Fallopian tube (tissue), 1 donor: ENCODE measurements around a stretch of chr1.

- PRO-cap = no peak
These were observed 13.3 kb downstream of the GREM2 start for GRCh38 chr1:240598635-240599016.

DNA sequence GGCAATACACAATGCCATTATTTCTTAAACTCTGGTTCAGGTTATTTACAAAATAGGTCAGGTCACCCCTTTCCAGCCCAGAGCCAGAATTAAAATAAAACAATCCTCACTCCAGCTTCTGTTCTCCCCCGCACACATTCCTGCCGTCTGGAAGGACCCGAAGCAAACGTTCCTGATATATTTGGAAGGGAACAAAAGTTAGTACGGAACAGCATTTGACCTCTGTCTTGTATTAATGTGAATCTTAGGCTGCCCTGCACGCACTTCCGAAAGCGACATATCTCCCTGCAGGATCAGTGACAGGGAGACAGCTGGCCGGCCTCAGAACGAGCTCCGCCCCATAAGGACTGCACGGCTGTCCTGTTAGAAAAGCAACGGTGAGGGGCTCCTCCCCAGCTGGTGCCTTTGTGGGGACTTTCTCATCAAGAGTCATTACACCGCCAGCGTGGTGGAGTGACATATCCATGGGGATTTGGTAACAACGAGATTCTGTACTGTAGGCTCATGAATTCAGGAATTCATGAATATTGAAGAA lies 7.9 kb upstream of the GREM2 start:
- PRO-cap = no peak

DNA sequence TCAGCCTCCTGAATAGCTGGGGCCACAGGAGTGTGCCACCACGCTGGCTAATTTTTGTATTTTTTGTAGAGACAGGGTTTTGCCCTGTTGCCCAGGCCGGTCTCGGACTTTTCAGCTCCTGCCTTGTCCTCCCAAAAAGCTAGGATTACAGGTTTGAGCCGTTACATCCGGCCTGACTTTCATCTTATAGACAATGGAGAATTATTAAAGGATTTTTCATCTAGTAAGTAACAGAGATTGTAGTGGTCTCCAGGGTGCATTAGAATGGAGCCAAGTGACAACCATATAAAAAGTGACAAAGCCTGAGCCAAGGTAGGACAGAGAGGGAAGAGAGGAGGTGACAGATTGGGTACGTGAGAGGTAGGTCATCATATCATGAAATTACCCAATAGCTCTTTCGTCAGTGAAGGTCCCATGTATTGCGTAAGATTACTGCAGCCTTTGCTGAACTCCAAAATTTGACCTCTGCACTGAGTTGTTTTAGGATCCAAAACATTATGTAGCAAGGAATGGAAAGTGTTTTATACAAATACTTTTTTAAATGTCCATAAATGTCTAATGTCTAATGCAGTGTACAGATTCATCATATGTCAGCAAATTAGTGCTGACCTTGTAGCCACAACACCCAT lies 37.7 kb upstream of the GREM2 start:
- PRO-cap = no peak

GRCh38 chr1:241423599-241424844 lies 67.0 kb upstream of the RGS7 start:
- PRO-cap = no peak

GRCh38 chr1:241531122-241531683 lies 975 bp upstream of the KMO start:
- PRO-cap = no peak

- PRO-cap = no peak
These were observed 42.6 kb downstream of the CHML start for GRCh38 chr1:241597371-241598148.

DNA sequence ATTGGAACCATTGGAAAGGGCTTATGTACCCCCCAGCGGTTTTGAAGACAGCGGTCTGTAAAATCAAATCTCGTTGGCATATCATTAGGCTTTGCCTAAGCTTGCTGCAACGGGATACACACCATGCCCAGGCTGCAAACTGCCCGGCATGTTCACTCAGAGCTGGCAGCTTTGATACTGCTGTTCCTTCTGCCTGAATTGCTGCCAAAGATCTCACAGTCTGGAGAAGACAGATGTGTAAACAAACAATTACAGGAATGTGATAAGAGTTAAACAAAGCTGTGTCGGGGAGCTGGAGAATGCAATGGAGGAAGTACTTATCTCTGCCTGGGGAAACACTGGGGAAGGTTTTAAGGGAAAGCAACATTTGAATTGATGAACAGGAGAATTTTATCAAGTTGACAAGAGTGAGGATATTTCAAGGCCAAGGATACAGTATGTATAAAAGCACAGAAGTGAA lies 30.1 kb downstream of the CHML start:
- PRO-cap = no peak

- PRO-cap = no peak
These were observed 16.8 kb downstream of the CHML start for GRCh38 chr1:241623368-241623831.

- PRO-cap = no peak
These were observed 52.0 kb upstream of the MAP1LC3C start for GRCh38 chr1:242050896-242051221.

- PRO-cap = no peak
These were observed 30.5 kb downstream of the SDCCAG8 start for GRCh38 chr1:243286386-243286767.

DNA sequence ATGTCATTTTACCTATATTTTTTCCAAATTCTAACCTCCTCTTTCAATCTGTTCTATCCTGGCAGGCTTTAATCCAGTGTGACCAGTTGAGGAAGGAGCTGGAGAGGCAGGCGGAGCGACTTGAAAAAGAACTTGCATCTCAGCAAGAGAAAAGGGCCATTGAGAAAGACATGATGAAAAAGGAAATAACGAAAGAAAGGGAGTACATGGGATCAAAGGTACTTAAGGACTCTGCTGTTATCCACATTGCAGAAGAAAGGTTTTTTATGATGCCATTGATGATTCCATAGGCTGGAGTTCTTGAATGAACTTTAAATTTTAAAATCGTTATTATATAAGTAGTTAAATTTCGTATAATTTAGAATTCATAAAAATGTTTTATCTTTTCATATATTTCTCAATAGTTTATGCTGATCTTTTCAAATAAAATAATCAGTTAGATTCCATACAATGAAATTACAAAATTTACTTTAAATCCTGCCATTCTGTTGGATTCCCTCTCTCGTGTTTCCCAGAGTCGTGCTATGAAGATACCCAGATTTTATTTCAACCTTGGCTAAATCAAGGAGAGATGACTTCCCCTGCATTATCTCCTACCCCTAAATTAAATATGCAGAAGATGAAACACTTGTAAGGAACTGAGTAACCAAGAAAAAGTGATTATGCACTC lies 74.8 kb downstream of the SDCCAG8 start:
- PRO-cap = no peak

GRCh38 chr1:243367002-243367752 lies 111.3 kb downstream of the SDCCAG8 start:
- PRO-cap = no peak

- PRO-cap = no peak
These were observed 141.9 kb downstream of the SDCCAG8 start for GRCh38 chr1:243397358-243398613.

DNA sequence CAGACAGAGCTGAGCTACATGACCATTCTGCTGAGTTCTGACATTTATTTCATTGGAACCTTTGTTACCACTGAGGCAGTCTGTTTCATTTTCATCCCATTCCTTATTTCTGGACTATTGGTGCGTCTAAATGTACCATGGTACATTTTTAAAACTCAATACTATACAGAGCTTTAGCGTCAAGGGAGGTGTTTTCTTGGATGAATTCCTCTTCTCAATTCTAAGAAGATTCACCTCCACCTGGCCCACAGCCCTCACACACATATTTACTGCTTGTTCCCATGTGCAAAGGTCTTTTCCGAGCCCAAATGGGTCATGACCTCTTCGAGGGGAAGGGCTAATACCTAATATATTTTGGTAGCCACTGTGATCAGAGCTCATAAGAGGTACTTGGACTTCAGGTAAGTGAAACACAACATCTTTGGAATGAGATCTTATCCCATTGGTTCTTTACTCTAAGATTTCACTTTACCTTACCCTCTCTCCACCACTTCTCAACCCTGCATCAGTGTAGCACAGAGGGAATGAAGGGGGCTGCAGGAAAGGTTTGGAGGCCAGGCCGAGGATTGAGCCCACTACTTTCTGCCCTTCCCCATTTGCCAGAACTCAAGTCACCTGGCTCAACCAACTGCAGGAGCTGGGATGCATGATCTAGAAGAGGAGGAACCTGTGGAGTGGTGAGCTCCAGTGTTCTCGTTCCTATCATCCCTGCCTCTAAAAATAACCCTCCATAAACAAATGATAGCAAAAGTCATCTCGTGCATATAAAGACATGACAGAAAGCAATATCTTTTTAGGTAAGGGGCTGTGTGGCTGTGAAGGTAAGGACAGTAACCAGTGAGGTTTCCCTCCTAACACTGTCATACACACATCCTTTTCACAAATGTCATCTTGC lies 206.0 kb downstream of the SDCCAG8 start:
- PRO-cap = no peak

DNA sequence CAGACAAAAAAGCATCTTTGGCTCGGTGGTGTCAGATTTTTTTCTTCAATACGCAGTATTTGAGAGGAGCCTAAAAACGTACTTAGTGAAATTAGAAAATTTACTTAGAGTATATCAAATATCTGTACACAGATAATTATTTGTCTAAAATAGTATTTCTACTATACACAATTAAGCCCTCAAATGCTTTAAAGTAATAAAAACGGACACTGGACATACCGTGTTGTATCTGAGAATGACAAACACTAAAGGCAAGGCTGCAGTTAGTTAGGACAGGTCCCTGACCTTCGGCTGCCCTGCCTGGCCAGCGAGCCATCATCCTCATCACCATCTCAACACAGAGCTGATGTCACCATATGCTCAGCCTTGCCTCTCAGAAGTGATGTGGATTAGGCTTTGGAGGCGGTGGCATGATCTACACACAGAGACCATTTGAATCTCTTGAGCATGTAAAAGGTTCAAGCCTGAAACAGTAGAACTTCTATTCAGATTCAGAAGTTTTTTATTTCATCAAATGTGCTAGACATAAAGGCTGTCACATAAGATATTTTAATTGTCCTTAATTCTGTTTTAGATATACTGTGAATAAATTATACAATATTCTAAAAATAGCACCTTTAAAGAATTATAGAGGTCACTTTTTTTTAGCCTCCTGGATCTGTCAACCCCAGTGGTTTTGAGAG lies 244.7 kb downstream of the SDCCAG8 start:
- PRO-cap = no peak

DNA sequence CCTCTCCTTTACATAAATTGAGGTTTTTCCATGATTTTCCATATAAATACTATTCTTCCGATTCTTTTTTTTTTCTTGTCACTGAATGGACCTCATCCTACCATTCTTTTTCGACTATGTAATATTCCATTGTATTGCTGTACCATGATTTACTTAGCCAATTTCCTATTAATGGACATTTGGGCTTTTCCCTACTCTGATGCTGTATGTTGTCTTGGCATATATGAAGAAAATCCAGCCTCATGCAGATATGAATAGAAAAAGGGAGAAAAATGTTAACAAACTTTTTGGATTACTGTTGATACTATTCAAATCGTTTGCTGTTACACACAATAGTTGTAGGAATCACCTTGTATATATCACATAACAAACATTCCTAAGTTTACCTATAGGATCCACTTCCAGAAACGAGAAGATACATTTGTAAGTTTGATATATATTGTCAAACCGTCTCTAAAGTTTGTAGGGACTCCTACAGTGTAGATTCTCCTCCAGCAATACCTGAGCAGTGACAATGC lies 71.1 kb downstream of the AKT3 start:
- PRO-cap = no peak

- PRO-cap = bidirectional peak, plus-strand start at chr1:244047794, minus-strand start at chr1:244047772; bidirectional peak, plus-strand start at chr1:244048491, minus-strand start at chr1:244048241
These were observed 3.3 kb upstream of the ZBTB18 start for GRCh38 chr1:244047640-244048302.

GRCh38 chr1:244049756-244050882 lies 964 bp upstream of the ZBTB18 start:
- PRO-cap = bidirectional peak, plus-strand start at chr1:244050083, minus-strand start at chr1:244049897

DNA sequence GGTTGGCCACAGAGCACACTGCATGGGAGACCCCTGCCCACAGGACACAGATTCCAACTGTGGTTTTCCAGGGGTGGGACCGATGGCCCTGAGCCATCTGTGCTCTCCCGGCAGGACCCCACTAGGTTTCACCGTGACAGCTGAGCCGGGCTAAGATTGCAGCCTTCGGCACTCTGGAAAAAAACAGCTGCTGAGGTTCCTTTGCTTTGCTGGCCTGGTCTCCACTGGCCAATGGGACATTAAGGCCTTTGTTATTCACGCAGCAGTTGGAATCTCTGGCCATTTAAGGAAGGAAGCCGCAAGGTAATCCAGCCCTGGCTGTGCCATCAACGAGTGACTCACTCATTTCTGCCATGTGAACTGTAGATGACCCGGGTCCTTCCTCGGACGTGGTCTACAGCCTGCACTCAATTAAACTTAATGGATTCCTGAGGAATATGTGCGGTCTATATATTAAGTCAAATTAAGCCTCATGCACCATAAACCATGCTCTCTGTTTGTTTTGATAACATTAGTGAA lies 138.2 kb upstream of the C1orf100 start:
- PRO-cap = no peak

GRCh38 chr1:244322679-244323459 lies 29.6 kb upstream of the C1orf100 start:
- PRO-cap = bidirectional peak, plus-strand start at chr1:244322925, minus-strand start at chr1:244322801; bidirectional peak, plus-strand start at chr1:244323217, minus-strand start at chr1:244323175